Metastatic Breast Carcinoma in the Brain (tissue), 10 donors: ENCODE data around the gene FOXN3.

- PRO-cap, 10 experiments: no peak in any of the 10 experiments
These were observed 853.8 kb upstream of the SEL1L start for GRCh38 chr14:82387394-82387854.

- PRO-cap, 10 experiments: no peak in any of the 10 experiments
These were observed 854.2 kb upstream of the SEL1L start for GRCh38 chr14:82387946-82388186.

DNA sequence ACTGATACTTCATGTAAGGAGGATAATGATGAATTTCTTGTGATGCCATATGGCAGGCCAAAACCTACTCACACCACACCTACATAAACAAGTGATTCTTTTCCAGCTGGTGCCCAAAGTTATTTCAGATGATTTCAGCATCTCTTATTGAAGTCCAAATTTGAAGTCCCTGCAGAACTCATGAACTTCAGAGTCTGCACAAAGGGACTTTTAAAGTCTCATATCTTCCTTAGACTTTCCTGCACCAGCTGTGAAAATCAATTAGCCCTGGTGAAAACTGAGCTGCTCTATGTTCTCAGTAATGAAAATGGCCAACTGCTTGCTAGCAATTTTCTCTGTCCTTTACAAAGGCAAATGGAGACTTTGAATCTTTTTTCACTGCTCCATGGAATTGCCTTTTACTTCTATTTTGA, 872.3 kb upstream of the FLRT2 start:
- PRO-cap, 10 experiments: peak in 1 of 10 experiments; most common plus-strand start position 233 of the sequence (in 1)

GRCh38 chr14:85528543-85528906, 1.4 kb upstream of the FLRT2 start:
- PRO-cap, 10 experiments: peak in 1 of 10 experiments; most common plus-strand start chr14:85528750 (in 1)

- PRO-cap, 10 experiments: no peak in any of the 10 experiments
These were observed 6.6 kb downstream of the FLRT2 start for GRCh38 chr14:85536236-85537232.

GRCh38 chr14:85885320-85885995, 355.5 kb downstream of the FLRT2 start:
- PRO-cap, 10 experiments: no peak in any of the 10 experiments

DNA sequence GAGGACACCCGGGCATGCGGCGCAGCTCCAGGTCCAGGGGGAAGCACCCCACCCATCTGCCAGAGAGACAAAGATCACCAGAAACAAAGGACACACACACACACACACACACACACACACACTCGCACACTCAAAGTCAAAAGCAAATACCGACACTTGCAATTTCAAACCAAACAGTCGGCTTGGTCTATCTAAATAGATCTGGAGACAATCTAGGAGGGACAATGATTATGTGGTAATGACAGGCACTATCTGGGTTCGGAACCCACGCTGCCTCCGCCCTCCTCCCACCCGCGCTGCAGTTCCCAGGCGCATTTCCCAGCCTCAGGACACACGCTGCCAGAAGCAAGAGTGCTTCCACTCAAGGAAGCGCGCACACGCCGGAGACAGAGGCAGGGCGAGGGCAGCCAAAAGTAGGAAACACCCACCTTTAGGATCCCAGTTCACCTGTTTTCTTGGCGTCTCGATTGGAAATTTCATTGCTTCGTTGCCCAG, 703 bp downstream of the KCNK10 start:
- PRO-cap, 10 experiments: no peak in any of the 10 experiments

GRCh38 chr14:88553914-88554448, 826 bp downstream of the PTPN21 start:
- PRO-cap, 10 experiments: no peak in any of the 10 experiments

GRCh38 chr14:89247863-89248511, 169.0 kb downstream of the FOXN3 start:
- PRO-cap, 10 experiments: no peak in any of the 10 experiments

DNA sequence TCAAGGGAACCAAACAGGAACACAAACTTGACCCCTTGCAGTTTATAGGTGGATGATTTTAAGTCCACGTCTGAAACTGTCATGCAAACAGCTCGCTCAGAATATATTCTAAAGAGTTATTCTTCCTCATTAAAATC, 146.0 kb downstream of the FOXN3 start:
- PRO-cap, 10 experiments: peak in 1 of 10 experiments; most common plus-strand start position 61 of the sequence (in 1)

DNA sequence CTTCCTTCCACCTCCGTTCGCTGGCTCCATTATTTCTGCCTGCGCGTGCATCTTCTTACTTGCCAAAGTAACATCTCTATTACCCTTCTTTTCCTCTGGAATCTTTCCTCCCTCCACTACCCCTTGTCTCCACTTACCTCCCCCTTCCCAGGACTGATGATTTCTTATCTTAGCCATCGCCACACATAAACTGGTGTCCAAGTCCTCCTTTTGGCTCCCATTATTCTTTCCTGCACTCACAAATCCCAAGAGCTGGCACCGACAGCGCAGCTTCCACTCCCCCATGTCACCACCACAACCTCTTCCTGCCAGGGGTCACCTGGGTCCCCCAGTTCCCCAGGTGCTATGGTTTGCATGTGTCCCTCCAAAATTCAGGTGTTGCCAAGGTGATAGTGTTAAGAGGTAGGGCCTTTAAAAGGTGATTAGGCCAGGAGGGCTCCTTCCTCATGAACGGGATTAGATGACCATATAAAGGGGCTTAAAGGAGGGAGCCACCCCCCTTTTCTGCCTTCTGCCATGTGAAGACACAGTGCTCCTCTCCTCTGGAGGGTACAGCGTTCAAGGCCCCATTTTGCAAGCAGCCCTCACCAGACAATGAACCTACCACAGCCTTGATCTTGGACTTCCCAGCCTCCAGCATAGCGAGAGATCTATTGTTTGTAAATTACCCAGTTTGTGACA, 124.8 kb downstream of the FOXN3 start:
- PRO-cap, 10 experiments: no peak in any of the 10 experiments

DNA sequence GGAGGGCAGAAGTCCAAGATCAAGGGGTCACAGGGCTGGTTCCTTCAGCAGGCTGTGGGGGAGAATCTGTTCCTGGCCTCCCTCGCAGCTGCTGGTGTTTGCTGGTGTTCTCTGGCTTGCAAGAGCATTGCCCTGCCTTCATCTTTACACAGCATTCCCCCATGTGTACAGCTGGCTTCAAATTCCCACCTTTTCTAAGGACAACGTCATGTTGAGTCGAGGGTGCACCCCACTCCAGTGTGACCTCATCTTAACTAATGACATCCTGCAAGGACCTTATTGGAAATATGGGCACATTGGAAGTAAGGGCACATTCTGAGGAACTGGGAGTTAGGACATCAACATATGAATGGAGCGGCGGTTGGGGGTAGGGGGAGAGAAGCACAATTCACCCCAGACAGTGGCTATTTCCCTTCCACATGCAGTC, 123.6 kb downstream of the FOXN3 start:
- PRO-cap, 10 experiments: no peak in any of the 10 experiments

- PRO-cap, 10 experiments: peak in 9 of 10 experiments; most common plus-strand start chr14:89304353 (in 9); most common minus-strand start chr14:89304064 (in 1)
These were observed 113.0 kb downstream of the FOXN3 start for GRCh38 chr14:89303866-89304597.

- PRO-cap, 10 experiments: no peak in any of the 10 experiments
These were observed 49.6 kb downstream of the FOXN3 start for GRCh38 chr14:89367086-89368147.

DNA sequence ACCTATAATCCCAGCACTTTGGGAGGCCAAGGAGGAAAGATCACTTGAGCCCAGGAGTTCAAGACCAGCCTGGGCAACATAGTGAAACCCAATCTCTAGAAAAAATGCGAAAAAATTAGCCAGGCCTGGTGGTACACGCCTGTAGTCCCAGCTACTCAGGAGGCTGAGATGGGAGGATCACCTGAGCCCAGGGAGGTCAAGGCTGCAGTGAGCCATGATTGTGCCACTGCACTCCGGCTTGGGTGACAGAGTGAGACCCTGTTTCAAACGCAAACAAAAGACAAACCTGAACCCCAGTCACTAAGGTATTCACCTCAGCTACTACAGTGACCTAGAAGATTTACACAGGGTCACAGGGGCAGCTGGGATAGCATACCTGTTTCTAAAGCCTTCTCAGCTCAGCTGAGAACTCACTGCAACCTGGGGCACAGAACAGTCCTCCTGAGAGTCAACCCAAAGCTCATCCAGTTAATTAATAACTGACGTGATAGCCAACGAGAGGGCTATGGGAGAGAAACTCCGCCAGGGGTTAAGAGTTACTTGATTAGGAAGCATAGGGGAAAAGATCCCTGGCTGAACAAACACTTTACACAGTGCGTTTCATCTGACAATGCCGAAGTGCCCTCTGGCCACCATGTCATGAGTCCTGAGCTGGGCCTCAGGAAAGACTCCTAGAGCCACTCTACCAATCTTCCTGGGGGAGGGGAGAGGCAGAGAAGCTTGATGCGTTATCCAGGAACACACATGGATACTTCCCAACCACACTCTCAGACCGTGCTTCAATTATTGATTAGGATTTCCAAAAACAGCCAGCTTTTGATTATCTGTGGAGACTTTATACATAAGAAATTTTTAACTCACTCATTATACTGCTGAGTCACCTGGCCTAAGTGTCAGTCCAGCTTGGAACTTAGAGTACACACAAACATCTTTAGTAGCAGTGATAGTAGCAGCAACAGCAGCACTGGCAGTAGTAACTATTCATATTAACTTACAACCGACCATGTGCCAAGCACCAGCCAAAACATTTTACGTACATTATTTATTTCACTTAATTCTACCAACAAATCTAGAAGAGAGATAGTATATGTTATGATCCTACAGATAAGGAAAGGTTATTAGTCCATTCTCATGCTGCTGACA, 48.3 kb downstream of the FOXN3 start:
- PRO-cap, 10 experiments: no peak in any of the 10 experiments

DNA sequence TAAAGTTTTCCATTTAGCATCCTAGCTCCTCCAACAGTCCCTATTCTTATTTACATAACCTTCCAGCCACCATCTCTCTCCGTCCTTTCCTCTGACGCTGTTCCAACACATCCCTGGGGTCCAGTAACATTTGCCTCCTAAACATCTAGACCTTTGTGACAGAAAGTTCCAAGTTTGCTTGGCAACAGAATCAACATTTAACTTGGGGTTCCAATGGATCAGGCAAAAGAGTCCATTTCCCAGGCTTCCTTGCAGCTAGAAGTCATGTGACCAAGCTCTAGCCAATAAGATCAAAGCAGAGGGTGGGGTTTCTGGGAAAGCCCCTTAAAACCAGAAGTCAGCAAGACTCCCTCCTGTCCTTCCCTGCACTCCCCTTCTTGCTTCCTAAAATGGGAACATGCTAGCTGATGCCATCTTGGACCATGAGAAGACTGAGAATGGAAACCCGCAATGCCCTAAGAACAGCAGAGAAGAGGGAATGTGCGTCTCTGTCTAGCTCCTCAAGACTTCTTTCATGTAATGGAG, 14.7 kb downstream of the FOXN3 start:
- PRO-cap, 10 experiments: no peak in any of the 10 experiments

DNA sequence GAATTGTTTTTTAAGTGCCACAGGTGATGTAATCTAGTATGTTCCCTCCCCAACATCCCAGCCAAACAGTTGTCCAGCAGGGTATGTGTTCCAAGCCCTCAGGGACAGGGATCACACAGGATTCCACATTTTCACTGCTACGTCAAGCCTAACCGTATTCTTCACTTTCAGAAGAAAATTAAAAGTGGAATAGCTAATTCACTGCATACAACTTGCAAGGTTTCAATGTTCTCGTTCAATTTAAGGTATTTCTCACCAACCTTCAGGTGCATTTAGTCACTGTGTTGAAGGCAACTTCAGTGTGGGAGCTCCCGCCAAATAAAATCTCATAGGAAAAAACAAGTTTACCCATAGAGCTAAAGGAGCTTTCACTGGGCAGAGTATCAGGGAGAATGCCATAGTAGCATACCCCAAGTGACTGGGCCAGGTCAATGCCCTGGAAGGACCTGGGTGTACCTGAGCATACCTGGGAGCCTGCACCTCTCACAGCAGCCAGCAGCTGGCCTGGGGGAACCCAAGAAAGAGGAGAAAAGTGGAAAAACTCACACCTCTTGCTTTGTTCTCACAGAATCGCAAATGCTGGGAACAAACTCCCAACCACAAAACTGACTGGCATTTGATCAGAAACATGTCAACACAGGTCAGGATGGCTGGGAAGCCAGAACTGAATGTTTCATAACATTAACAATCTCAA, 8.3 kb downstream of the FOXN3 start:
- PRO-cap, 10 experiments: no peak in any of the 10 experiments

DNA sequence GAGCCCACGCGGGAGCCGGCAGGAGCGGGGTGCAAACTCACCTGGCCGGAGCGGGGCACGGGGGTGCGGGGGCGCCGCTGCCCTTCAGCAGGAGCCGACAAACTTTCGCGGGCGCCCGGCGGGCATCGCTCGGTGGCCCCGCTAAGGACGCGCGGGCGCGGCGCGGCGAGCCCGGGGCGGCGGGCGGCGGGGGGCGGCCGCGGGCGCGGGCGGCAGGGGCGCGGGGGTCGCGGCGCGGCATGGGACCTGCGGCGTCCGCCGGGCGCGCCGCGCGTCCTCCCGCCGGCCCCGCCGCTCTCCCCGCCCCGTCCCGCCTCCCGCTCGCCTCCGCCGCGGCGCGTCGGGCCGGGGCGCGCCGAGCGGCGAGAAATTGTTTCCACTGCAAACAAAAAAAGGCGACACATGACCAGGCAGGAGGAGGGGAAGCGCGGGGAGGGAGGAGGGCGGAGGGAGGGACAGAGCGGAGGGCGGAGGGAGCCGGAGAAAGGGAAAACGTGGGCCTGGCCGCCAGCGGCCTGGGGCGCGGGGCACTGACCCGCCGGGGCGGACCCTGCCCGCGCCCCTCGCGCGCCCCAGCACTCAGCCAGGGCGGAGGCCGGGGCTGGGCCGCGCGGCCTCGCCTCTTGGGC, at the start of gene FOXN3:
FOXN3 (minus strand) TSS at position 404 of the 629 bp plus-strand sequence.
- PRO-cap, 10 experiments: peak in 10 of 10 experiments; most common plus-strand start position 458 of the sequence (in 10); most common minus-strand start position 299 of the sequence (in 10)

GRCh38 chr14:89599096-89599588, 182.1 kb upstream of the FOXN3 start:
- PRO-cap, 10 experiments: no peak in any of the 10 experiments

GRCh38 chr14:89792857-89793331, 161.6 kb downstream of the EFCAB11 start:
- PRO-cap, 10 experiments: no peak in any of the 10 experiments